A673 (cell line): ENCODE data around the gene SLC46A1.

DNA sequence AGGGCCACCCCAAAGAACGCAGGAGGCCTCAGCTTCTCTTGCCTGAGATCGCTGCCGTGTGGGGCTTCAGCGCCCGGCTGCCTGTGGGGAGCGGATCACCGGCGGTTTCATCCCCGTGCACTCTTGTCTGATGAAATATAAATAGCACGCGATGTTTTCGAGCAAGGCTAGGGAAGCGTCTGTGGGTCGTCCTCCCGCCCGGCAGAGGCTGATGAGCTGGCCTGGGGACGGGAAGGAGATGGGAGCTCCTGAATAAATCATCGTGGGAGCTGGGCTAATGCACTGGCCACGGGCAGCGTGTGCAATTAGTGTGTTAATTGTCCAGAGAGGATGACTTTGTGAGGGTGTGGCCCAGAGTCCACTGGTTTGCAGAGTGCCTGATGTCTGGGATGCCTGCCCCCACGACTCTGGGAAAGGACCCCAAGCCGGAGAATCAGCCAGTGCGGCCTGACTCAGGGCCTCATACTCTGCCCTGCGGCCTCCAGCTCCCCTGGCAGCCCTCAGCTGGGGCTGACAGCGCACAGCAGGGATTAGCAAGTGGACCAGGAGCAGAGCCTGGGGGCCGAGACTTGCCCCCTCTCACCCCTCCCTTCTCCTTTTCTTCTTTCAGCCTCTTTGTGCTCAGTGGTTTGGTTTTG lies 21.3 kb downstream of the KCNJ12 start:
- PRO-cap: no peak

DNA sequence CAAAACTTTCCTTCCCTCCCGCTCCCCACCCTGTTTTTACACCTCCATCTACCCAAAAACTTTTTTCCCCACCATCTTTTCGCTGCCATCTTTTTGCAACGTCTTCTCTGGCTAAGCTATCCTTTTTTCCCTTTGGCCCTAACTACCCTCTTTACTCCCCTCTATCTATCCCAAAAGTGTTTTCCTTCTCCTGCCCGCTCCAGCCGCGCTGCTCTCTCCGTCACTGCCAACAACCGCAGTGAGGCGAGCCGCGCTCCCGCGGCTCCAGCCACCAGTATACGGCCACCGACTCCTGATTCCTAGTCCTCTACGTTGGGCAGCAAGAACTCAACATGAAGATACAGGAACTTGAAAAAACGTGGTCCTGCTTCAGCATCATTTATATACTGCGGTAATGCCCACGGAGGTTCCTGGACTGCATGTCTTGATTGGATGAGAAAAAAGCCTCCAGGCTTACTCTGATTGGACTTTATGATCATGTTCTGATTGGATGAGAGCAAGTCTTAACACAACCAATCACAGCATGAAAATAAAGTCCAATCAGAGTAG lies 80.0 kb upstream of the KCNJ18 start:
- PRO-cap: no peak

- PRO-cap: no peak
Observed at GRCh38 chr17:22304742-22305245, 612.5 kb downstream of the KCNJ18 start.

DNA sequence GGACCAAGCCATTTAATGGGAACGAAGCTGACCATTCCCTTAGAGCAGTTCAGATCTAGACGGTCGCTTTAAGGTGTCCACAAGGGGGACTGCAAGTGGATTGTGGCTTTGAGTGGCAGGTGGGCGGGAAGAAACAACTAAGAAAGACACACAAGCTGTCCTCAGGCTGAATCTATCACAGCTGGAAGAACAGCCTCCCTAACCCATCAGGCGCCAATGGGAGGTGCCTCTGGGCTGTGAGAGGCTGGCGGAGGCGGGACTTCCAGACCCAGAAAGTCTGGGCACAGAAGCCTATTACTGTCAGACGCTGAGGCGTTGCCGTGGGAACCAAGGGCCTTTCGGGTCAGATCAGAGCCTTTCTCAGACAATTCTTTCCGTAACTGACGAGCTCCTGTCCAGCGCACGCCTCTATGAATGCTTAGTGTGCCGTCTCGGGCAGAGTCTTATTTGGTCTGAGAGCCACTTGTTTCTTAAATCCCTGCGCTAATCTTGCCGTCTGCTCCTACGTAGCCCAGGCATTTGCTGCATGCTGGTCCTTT lies 618.4 kb downstream of the KCNJ18 start:
- PRO-cap: no peak

GRCh38 chr17:22323380-22323750 lies 631.0 kb downstream of the KCNJ18 start:
- PRO-cap: no peak

- PRO-cap: no peak
Observed at GRCh38 chr17:22692388-22693059, 1000.2 kb downstream of the KCNJ18 start.

- PRO-cap: no peak
Observed at GRCh38 chr17:27471623-27472160, 15.4 kb downstream of the KSR1 start.

DNA sequence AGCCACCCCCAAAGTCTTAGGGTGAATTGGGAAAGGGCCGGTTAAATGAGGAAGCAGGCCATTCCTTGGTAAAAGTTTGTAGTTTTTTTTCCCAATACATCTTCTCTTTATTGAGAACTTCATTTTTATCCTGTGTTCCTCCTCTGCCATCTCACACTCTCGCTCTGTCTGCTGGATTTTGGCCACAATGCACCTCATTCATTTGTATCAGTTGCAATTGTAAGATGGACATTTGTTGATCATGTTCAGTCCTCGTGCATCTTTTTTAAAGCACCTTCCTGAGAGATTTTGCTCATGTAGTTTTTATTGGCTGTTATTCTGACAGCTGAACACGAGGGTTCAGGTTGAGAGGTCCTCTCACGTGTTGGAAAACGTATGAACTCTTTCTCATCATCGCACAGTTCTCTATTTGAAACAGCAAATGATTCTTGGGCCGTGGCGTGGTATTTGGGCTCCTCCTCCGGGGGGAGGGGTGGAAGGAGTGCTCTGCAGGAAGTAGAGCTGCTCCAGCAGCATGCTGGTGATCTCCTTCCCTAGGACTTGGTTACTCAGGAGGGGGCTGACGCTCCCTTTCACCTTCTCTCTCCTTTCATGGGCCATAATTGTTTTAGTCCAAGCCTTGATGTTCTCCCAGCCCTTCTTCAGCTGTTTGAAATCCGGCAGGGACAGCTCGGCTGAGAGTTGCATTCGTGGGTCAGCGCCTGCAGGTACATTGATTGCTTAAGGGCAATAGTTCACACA lies 70.3 kb downstream of the KSR1 start:
- PRO-cap: no peak

GRCh38 chr17:27647850-27648123 lies 16.8 kb downstream of the LGALS9 start:
- PRO-cap: no peak

DNA sequence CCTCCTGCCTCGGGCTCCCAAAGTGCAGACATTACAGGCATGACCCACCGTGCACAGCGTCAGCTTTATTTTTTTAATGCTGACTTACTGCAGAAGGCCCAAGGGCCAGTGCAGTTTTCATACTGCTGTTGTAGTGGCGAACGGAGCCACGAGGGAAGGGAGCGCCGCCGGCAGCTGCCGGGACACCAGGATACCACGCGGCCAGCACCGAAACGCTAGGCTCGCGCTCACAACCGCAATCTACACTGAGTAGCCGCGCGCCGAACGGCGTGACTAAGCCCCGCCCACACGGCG lies 355 bp upstream of the TMEM97 start:
- PRO-cap: bidirectional peak, plus-strand start outside the sequence, minus-strand start at position 242 of the sequence

- PRO-cap: no peak
Observed at GRCh38 chr17:28326089-28326854, 7.3 kb downstream of the TMEM97 start.

DNA sequence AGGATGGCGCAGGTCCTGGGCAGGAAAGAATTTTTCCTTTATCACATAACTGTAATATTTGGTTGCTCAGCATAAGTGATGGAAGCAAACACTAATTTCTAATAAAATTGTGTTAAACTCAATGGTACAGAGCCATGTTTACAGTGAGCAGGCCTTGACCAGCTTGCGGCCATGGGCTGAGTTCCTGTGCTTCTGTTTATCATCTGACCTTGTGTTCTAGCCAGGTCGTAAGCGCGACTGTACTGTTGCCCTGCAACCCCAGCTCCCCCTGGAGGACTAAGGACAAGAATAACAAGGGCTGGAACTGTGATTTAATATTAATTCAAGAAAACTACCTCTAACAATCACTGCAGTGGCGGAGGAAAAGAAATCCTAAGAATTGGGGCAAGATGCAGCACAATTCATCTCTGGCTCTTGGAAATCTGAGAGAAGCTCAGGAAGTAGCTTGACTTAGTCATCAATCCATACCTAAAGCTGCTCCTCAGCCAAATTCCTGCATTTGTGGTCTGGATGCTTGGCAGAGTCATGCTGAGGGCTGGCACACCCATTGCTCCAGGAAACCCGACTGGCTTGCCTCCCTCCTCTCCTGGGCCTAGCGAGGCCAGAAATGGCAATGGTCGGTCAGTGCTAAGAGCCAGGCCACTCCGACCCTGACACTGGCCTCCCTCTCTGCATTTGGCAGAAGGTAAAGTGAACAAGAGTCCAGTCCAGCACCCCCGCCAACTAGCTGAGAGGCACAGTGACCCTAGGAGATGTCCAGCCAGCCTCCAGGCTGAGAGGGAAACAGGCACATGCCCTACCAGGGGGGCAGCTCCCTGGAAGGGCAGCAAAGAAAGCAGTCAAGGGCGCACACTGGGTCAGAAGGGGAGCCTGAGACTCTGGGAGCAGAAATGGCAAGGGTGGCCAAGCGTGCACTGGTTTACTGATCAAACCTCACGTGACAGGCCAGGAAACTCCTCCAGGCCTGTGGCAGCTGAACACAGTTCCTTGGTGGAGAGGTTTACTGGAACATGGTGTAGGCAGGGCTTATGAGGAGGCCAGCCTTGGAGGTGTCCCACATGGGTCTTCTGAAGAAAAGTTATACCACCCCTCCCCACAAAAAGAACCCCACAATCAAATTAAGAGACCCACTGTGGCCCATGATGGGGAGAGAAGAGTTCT lies 10.1 kb downstream of the POLDIP2 start:
- PRO-cap: no peak

GRCh38 chr17:28405518-28406942 lies at the start of gene SLC46A1:
Gene SLC46A1, minus strand, starts transcription at chr17:28406212.
- PRO-cap: no peak

DNA sequence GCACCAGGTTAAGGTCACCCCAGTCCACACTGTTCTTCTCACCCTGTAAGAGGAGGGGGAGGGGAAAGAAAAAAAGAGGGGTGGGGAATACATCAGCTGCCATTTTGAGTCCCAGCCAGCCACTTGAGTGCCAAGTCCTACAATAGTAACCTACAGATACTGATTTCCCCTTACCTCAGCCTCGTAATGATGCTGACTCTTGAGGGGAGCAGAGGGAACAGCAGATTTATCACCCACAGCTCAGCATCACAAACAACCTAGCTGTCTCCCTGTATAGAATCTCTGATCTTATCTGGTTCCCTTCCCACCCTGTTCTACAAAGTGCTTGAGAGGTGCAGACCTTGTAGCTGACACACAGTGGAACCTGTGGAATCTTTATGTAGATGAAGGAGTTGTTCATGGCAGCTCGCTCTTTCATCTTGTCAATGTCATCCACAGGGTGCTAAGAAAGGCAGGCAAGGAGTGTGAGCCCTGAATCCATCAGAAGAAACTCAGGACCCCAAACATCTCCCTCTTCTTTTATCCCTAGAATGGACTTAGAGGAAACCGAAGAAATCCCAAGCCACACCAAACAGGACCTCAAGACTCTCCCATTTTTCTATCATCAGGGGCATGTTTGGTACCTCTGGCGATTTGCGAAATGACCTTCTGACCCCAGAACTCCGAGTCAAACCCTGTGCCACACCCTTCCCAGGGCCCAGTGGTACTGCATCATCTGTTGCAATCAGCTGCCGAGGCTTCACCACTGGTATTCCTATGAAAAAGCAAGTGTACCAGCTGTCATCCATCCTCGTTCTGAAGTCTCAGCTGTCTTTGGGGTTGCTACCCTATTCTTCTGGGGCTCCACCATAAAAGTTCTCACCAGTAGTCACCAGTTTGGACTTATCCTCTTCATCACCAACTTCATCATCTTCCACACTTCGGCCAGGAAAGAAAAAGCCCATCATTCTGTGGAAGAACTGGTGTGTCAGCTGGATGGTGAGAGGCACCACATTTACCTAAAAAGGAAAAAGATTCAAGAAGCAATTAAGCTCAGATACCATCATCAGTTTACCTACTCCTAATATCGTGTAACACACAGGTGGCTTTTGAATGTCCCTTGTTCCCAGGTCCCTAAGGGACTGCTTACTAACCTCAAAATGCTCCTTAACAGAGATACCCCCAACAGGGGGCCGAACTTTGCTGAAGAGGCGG lies 2.2 kb upstream of the RSKR start:
- PRO-cap: no peak

- PRO-cap: no peak
Observed at GRCh38 chr17:28633191-28633752, 11.7 kb downstream of the BLTP2 start.

- PRO-cap: no peak
Observed at GRCh38 chr17:28638167-28639007, 6.6 kb downstream of the BLTP2 start.

- PRO-cap: no peak
Observed at GRCh38 chr17:28641801-28642501, 3.0 kb downstream of the BLTP2 start.

GRCh38 chr17:28644327-28644966 lies 511 bp downstream of the BLTP2 start:
- PRO-cap: no peak

DNA sequence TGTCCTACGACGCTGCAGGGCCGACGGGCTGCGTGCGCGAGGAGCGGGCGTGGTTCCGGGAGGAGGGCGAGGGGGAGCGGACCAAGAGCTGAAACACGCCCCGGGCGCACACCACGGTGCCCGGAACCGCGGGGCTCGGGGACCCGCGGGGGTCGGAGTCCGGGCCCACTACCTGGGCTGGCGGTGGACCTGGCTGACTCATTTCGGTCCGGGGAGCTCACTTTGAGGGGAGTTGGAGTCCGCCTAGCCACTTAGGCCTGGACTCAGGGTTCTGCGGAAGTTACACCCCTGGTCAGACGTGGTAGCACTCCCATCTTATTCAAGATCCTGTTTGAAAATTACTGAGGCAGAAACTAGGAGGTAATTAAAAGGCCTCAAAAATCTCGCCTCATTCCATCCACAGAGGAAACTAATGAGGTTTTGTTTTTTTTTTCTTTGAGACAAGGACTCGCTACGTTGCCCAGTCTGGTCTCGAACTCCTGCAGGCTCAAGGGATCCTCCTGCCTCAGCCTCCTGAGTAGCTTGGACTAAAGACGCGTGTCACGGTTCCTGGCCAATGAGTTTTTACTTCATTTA lies 383 bp upstream of the BLTP2 start:
- PRO-cap: bidirectional peak, plus-strand start at position 53 of the sequence, minus-strand start outside the sequence

- PRO-cap: unidirectional peak, plus-strand start at chr17:28720272
Observed at GRCh38 chr17:28720093-28720471, 297 bp downstream of the RPL23A start.